ENCODE measurements around the genes TMEM38A, CCDC194, NIBAN3 and MAP1S.

GRCh38 chr19:16660744-16661572, at the start of gene TMEM38A:
Gene TMEM38A, plus strand, starts transcription at chr19:16661139.
- PRO-cap: bidirectional peak, plus-strand start at chr19:16661171, minus-strand start at chr19:16661050
- RAMPAGE, long total RNA, 3 experiments: start-site peak on the plus strand in 1 of 3 experiments, at chr19:16661159-16661171 at its widest, 6 reads per replicate

- PRO-cap: no peak
- RAMPAGE, long total RNA, 3 experiments: start-site peak on the plus strand in 1 of 3 experiments, at chr19:16876169-16876226 at its widest, 5 reads per replicate
Measured at GRCh38 chr19:16875646-16876424, 13.0 kb upstream of the F2RL3 start.

GRCh38 chr19:16889862-16890950, 1.4 kb downstream of the F2RL3 start:
- PRO-cap: no peak
- RAMPAGE, long total RNA, 3 experiments: no peak in any of the 3 experiments

DNA sequence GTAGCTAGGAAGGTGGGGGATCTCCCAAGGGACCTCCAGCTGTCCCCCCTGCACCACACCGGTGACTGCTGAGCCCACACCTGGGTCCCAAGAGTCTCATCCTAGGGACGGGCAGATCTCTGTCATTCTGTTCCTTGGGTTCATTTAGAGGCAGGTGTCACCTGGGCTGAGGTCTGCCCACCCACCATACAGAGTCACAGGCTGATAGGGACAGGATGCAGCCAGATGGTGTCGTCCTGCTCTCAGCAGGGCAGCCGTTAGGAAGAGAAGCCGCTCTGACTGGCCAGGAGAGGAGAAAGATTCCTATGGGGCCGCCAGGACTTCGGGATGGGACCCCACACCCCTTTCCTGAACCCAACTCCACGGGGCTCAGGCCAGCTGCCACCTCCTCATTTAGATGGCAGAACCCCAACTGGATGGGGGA, 5.4 kb downstream of the F2RL3 start:
- PRO-cap: no peak
- RAMPAGE, long total RNA, 3 experiments: no peak in any of the 3 experiments

GRCh38 chr19:17081870-17082664, 6.5 kb downstream of the MYO9B start:
- PRO-cap: unidirectional peak, plus-strand start at chr19:17082199; unidirectional peak, plus-strand start at chr19:17082246
- RAMPAGE, long total RNA, 3 experiments: no peak in any of the 3 experiments

DNA sequence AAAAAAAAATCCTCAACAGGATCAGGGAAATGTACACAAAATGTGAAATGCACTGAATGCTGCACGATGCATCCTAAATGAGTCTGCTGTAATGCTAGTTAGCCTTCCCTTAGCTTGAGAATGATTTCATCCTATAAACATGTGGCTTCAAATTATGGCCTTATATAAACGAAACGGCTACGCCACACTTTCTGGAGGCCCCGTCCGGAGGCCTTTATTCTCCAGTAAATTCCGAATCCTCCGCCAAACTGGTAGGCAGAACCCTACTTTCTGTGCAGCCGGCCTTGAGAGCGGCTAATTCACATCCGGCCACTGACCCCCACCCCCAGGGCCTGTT, 13.7 kb downstream of the MYO9B start:
- PRO-cap: bidirectional peak, plus-strand start at position 224 of the sequence, minus-strand start at position 85 of the sequence
- RAMPAGE, long total RNA, 3 experiments: no peak in any of the 3 experiments

DNA sequence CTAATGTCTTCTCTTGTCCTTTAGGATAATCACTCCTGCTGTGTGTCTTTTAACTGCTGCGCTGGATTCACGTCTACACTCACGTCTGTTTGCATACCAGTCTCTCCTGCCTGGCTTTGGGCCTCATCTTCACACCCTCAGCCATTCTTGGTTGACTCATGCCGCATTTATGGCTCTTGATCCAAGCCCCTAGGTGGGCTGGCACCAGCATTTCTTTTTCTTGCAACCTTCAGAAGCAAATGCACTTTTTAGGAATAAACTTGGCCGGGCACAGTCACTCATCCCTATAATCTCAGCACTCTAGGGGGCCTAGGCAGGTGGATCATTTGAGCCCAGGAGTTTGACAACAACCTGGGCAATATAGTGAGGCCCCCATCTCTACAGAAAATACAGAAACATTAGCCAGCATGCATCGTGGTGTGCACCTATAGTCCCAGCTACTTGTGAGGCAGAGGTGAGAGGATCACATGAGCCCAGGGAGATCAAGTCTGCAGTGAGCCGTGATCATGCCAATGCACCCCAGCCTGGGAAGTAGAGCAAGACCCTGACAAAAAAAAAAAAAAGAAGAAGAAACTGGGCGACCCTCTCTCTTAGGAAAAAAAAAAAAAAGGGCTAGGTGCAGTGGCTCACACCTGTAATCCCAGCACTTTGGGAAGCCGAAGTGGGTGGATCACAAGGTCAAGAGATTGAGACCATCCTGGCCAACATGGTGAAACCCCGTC, 23.0 kb downstream of the MYO9B start:
- PRO-cap: no peak
- RAMPAGE, long total RNA, 3 experiments: no peak in any of the 3 experiments

GRCh38 chr19:17112322-17113169, 37.0 kb downstream of the MYO9B start:
- PRO-cap: no peak
- RAMPAGE, long total RNA, 3 experiments: no peak in any of the 3 experiments

- PRO-cap: no peak
- RAMPAGE, long total RNA, 3 experiments: no peak in any of the 3 experiments
Measured at GRCh38 chr19:17214443-17215035, 618 bp upstream of the USE1 start.

- PRO-cap: no peak
- RAMPAGE, long total RNA, 3 experiments: no peak in any of the 3 experiments
Measured at GRCh38 chr19:17227676-17228214, 1.7 kb downstream of the OCEL1 start.

DNA sequence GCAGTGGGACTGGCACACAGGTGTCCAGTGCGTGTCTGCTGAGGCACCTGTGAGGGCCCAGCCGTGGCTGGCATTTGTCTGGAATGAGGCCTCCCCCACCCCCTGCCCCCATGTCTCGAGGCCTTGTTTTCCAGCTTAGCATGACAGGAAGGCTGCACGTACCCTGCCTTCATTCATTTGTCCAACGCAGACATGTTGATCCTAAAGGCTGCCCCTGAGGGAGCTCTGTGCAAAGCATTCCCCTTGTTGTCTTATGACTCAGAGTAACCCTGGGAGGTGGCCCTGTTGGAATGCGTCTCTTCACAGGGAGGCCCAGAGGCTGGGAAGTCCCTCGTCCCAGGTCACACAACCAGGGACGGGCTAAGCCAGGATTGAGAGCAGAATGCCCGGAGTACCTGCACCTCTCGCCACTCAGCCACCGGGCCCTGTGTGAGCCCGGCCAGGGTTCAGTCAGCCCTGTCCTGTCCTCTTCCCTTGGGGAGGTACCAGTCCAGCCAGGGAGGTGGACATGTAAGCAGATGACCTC, 2.5 kb downstream of the DDA1 start:
- PRO-cap: no peak
- RAMPAGE, long total RNA, 3 experiments: no peak in any of the 3 experiments

GRCh38 chr19:17334209-17334339, 581 bp downstream of the ANO8 start:
- PRO-cap: no peak
- RAMPAGE, long total RNA, 3 experiments: no peak in any of the 3 experiments

- PRO-cap: no peak
- RAMPAGE, long total RNA, 3 experiments: no peak in any of the 3 experiments
Measured at GRCh38 chr19:17358434-17358796, 18.7 kb downstream of the PLVAP start.

DNA sequence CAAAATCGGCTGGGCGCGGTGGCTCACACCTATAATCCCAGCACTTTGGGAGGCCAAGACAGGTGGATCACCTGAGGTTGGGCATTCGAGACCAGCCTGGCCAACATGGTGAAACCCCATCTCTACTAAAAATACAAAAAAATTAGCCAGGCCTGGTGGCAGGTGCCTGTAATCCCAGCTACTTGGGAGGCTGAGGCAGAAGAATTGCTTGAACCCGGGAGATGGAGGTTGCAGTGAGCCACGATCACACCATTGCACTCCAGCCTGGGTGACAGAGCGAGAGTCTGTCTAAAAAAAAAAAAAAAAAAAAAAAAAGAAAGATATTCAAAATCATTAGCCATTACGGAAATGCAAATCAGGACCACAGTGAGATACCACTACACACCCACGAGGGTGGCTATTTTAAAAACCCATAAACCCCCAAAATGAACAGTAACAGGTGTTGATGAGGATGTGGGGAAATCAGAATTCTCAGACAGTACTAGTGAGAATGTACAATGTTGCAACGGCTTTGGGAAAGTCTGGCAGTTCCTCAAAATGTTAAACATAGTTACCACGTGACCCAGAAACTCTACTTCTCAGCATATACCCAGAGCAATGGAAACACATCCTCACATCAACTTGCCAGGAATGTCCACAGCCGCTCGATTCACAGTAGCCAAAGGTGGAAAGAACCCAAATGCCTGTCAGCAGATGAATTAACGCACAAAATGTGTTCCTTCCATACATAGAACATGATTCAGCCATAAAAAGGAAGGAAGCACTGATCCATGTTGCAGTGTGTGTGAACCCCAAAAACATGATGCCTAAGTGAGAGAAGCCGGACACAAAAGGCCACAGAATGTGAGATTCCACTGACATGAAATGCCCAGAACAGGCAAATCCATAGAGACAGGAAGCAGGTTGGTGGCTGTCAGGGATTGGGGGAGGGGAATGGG, 7.2 kb downstream of the PLVAP start:
- PRO-cap: no peak
- RAMPAGE, long total RNA, 3 experiments: no peak in any of the 3 experiments

- PRO-cap: no peak
- RAMPAGE, long total RNA, 3 experiments: no peak in any of the 3 experiments
Measured at GRCh38 chr19:17393798-17394402, at the start of gene CCDC194. Gene CCDC194, minus strand, starts transcription at chr19:17394196.

DNA sequence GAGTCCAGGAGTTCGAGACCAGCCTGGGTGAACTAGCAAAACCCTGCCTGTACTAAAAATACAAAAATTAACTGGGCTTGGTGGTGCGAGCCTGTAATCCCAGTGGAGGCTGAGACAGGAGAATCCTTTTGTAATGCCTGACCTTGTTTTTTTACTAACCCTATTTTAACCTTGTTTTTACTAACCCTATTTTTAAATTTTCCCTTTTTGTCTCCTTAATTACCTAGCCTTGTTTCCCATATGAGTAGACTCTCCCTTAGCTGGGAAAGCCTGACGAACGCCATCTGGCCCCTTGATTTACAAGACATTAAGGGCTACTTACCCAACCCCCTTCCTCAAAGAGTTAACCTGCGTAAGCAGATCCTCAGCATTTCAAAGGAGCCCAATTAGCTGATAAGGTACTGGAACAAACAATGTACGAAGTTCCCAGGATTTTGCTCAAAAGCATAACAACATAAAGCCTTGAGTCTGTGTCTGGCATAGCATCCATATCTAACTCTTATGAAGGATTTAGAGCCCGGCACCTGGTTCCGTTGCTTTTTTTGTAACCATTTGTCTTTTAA, 4.8 kb upstream of the MVB12A start:
- PRO-cap: no peak
- RAMPAGE, long total RNA, 3 experiments: no peak in any of the 3 experiments

DNA sequence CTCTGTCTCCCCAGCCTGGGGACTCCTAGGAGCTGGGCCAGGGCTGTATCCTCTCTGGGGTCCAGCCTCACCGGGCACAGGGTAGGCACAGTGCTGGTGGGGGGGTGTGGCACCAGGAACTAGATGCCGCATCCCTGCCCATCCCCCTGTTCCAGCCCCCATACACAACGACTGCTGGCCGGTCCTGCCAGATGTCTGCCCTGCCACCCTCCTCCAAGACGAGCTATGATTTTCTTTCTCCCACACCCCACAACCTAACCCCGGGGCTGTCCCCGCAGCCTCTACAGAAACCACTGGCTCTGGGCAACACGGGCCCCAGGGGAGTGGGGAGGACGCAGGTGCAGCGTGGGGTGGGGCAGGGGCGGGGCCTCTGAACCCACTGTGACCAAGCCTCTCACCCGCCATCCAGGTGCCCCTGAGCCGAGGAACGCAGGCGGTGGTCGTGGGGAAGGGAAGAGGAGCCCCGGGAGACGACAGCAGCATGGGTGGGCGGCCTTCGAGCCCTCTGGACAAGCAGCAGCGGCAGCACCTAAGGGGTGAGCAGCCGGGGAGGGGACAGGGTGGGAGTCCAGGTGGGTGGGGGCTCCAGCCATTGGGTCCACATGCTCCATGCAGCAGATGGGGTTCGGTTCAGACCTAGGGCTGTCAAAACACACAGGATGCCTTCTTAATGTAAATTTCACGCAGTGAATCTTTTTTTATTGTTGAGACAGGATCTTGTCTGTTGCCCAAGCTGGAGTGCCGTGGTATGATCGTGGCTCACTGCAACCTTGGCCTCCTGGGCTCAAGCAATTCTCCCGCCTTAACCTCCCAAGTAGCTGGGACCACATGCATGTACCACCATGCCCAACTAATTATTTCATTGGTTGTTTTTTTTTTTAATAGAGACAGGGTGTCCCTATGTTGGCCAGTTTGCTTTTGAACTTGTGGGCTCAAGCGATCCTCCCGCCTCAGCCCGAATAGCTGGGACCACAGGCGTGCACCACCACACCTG, at the start of gene NIBAN3:
NIBAN3 (plus strand) TSS at position 408 of the 994 bp plus-strand sequence.
- PRO-cap: no peak
- RAMPAGE, long total RNA, 3 experiments: no peak in any of the 3 experiments

GRCh38 chr19:17539077-17540282, 12.4 kb downstream of the NIBAN3 start:
- PRO-cap: unidirectional peak, minus-strand start at chr19:17539674; unidirectional peak, minus-strand start at chr19:17539735
- RAMPAGE, long total RNA, 3 experiments: no peak in any of the 3 experiments

DNA sequence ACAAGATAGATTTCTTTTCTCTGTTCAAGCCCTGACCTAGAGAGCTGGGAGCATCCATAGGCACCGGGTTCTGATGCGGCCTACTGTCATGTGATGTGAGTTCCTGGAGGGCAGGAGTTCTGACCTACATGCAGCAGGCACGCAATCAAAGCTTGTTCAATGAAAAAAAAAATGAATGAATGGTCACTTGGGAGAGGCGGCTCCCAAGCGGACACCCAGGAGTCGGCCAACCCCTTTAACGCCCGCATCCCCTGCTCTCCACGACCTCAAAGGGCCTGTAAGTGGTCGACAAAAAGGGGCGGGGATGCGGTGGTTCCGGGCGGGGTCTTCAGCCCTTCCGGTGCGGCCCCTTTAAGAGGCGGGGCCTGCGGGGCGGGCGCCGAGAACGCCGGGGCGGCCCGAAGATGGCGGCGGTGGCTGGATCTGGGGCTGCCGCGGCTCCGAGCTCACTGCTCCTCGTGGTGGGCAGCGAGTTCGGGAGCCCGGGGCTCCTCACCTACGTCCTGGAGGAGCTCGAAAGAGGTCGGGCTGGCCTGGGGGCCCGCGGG, at the start of gene MAP1S:
MAP1S (plus strand) TSS at position 382 of the 548 bp plus-strand sequence.
- PRO-cap: unidirectional peak, plus-strand start at position 382 of the sequence
- RAMPAGE, long total RNA, 3 experiments: start-site peak on the plus strand in 1 of 3 experiments, centred at position 387 of the sequence, 64 reads per replicate

- PRO-cap: no peak
- RAMPAGE, long total RNA, 3 experiments: no peak in any of the 3 experiments
Measured at GRCh38 chr19:17721851-17722117, 2.5 kb downstream of the MAP1S start.

Data from subcutaneous adipose tissue (tissue), 3 donors.